ENCODE measurements around a stretch of chr18.

GRCh38 chr18:3453295-3454401 lies 3.7 kb downstream of the TGIF1 start:
- RRBS, result no CpG with 5 or more reads among the region's 31 CpGs

DNA sequence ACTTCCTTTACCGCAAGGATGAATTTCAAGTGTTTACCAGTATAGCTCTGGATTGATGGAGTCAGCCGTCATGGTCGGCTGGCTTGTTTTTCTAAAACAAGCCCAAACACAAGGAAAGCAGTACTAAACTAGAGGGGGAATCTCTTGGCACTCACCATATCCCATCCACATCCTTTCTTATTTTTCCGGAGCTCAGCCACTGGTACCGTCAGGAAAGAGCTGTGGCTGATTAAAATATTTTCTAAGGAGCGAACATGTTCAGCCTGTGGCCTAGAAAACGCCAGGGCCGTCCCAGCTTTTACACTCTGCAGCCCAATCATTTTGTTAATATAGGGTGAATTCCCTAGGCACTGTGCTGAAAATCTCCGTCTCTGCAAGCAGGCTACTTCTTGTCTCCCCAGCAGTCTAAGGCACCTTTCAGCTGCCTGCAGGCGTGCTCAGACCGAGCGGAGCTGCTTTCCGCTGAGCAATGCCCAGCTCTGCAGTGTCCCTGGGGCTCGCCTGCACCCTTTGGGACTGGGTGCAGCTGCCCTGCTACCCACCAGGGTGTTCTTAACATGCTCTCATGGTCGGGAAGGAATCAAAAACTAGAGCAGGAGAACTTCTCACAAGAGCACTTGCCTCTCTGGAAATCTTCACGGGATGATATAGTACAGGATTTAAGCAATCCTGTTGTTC lies 59.2 kb downstream of the TGIF1 start:
- RRBS, result no CpG with 5 or more reads among the region's 16 CpGs

DNA sequence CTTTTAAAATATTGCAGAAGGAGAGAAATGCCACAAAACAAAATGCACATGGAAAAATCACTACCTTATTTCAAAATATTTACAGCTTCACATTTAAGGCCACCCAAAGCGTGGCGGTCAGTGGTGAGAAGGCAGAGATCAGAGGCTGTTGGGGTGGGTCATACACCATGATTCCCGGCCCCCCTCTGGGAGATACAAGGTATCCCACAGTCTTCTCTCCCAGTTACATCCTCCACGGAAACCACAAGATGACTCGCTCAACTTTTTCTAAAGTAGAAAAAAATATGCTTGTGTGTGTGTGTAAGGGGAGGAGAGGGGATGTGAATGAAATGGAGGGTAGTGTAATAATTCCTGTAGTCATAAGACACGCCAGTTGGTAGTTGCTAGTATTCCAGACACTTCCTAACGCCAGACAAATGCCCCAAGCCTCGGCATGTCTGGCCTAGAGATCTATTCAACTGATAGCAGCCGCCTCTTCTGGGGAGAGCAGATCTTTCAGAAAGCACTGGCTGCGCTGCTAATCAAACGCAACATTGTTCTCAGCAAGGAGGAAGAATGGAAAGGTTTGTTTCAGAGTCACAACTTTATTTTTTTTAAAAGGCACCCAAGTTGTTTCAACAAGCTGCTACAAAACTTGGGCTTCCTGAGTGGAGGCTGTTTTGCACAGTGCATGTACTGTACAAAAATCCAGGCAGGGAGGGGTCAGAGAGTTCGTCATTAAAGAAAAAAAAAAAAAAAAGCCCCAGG lies 143.5 kb downstream of the TGIF1 start:
- RRBS, result no CpG with 5 or more reads among the region's 12 CpGs

DNA sequence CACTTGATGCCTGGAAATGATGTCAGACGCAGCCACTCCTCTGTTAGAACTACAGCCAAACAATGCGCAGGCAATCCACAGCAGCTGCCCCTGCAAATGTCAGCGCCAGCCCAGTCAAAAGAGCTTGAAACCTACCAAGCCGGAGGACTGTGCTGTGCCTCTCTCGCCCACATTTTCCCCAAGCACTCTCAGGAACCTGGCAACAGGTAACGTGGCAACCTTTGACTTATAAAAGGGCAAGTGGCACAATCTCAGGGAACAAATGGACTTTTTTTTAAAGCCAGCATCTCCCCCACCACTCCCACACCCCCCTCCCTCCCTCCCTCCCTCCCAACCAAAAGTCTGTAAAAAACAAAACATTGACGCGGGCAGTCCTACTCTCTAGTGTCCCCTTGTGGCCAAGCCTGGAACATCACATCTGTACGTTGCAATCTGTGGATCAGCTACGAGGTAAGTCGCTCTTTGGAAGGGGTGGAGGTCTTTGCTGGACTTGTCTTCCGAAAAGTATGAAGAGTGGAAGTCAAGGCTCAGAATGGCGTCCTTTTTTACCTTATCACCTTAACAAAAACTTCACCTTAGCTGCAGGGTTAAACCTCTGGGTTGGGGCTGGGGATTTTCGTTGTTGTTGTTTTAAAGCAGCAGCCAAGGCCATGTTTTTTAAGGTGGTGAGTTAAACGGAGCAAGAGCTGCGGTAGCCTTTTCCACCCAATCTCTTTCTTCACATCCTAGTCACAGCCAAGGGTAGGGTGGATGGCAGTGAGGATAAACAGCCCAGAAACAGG lies 144.3 kb downstream of the TGIF1 start:
- RRBS, result no CpG with 5 or more reads among the region's 16 CpGs

- RRBS, result no CpG with 5 or more reads among the region's 14 CpGs
Measured at GRCh38 chr18:3603405-3604412, 153.7 kb downstream of the TGIF1 start.

- RRBS, result no CpG with 5 or more reads among the region's 11 CpGs
Measured at GRCh38 chr18:3620660-3621359, 170.8 kb downstream of the TGIF1 start.

DNA sequence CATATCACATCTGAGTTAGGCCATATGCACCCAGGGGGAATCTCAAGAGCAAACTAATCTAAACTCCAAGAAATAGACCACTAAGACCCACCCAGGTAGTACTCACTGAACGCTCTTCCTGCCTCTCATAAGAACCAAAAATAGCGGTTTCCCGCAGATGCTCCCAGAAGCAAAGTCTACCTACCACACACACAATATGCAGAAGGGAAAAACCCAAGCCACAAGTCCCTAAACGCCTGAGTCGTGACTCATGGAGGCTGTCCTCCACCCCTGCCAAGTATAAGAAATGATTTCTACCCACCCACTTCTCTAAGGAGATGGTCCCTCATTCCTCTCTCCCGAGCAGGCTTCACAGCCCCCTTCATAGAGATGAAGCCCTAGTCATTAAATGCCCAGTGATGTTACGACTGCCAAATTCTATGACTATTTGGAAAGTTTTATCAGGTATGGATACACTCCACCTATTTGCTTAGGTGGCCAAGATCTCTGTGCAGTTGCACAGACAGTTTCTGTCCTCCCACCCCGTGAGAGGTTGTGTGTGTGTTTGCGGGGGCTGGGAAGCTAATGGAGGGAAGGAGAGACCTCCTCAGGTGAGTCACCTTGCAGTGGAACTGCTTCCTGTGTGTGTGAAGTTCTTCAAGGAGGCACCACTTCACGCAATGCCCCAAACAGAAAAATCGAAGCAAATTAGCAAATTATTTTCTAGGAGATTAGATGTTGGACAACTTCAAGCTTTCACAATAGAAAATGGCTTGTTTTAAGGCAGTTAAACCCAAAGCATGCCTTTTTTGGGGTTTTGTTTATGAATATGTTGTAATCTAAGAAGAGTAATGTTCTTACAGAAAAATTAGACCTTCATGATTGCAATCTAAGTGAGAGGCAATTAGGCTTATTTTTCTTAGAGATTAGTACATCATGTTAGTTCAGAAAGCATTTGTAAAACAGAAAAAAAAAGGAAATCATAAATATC lies 175.1 kb downstream of the TGIF1 start:
- RRBS, result no CpG with 5 or more reads among the region's 11 CpGs

DNA sequence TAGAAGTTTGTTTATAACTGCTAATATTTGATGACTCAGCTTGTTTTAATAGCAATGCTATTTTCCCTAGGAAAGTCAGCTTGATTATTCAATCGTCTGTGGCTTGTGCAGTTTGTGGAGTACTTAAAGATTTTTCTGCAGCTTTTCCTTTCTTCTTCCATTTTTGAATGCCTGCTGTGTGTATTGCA lies 273.2 kb downstream of the TGIF1 start:
- RRBS, result no CpG with 5 or more reads among the region's 1 CpG

DNA sequence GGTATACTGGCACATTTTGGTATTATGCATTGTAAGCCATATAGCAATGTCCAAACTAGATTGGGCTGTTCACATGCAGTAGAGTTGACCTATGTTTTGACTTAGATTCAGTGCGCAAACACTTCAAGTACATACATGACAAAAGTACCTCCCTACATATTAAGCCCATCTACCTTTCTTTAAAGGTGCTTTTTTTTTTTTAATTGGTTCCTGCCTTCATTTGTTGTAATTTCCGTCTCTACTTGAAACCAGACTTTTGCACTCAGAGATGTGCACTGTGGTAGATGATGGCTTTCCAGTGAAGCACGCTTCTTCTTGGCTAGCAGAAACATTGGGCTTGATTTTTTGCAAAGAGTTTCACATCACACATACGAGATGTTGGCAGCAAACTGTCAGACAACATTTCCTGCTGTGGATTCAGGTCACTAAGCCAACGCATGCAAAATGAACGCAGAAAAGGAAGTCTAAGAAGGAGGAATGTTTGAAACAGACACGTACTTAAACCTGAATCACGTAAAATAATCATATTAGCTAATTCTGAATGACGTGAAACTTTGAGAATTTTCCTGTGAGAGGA lies 88.3 kb downstream of the EPB41L3 start:
- RRBS, result no CpG with 5 or more reads among the region's 9 CpGs

DNA sequence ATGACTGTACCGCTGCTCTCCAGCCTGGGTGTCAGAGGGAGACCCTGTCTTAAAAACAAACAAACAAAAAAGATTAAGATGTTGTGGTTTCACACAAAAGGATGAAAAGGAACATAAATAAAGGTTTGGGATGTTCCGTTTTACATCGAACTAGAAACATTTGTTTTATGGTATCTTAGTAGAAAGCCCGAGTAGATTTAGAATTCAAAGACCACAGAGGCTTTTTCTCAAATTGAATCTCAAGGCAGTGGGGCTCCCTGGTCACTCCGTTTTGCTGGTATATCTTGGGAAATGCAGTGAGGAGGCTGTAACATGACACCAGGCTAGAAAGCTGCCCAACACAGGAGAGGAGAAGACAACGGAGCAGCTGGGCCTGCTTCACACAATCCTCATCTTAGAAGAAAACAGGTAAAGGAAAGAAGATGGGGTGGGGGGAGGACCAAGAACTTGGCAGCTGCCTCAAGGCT lies 38.2 kb upstream of the EPB41L3 start:
- RRBS, result no CpG with 5 or more reads among the region's 6 CpGs

- RRBS, result no CpG with 5 or more reads among the region's 5 CpGs
Measured at GRCh38 chr18:6254945-6255722, 159.6 kb downstream of the L3MBTL4 start.

DNA sequence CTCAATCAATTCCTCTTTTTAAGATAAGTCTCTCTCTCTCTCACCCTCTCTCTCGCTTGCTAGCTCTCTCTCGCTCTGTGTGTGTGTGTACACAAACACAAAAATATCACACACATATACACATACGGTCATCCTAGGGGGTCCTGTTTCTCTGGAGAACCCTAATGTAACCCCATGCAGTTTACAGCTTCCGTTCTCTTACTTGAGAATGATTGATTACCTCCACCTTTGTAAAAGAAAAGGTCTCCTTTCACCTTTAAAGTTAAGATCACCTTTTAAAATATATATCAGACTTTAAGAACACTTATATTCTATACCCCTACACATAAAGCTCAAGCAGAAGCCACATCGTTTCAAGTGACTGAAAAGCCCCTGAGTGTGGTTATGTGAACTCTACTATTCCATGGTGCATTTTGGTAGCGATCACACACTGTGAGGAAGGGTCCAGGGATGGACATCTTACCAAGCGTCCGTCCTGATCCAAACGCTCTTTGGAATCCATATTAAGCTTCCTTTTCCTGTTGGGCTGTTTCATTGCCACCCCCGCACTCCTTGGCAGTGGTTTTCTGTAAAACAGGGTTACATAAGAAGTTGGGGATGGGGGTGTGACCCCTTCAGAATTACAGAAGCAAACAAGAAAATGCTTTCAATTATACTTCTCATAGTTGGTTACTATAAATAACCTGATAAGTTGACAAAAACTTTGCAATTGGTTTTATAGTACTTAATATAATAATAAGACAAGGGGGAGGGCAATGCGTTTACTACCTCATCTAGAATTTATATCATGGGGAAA lies 103.4 kb downstream of the L3MBTL4 start:
- RRBS, result no CpG with 5 or more reads among the region's 11 CpGs

- RRBS, result no CpG with 5 or more reads among the region's 14 CpGs
Measured at GRCh38 chr18:6370336-6371156, 44.2 kb downstream of the L3MBTL4 start.

DNA sequence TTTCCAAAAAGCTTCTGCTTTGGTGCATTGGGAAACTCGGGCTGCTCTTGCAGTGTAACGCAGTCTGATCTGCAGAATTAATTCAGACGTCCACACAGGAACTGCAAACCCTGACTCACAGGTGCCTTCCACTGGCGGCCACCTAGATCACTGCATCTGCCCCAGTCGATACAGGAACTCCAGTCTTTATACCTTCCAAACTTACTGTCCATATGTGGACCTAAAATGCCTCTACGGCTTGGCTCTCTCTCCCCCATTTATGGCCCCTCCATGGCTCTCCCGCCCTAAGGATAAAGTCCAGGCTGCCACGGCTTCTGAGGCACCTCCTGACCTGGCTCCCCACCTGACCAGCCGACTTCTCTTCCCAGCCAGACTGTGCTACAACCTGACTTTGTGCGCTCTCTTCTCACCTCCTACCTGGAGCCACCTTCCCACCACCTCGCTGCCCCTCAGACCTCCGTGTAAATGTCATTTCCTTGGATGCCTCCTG lies 39.7 kb downstream of the L3MBTL4 start:
- RRBS, result no CpG with 5 or more reads among the region's 12 CpGs

DNA sequence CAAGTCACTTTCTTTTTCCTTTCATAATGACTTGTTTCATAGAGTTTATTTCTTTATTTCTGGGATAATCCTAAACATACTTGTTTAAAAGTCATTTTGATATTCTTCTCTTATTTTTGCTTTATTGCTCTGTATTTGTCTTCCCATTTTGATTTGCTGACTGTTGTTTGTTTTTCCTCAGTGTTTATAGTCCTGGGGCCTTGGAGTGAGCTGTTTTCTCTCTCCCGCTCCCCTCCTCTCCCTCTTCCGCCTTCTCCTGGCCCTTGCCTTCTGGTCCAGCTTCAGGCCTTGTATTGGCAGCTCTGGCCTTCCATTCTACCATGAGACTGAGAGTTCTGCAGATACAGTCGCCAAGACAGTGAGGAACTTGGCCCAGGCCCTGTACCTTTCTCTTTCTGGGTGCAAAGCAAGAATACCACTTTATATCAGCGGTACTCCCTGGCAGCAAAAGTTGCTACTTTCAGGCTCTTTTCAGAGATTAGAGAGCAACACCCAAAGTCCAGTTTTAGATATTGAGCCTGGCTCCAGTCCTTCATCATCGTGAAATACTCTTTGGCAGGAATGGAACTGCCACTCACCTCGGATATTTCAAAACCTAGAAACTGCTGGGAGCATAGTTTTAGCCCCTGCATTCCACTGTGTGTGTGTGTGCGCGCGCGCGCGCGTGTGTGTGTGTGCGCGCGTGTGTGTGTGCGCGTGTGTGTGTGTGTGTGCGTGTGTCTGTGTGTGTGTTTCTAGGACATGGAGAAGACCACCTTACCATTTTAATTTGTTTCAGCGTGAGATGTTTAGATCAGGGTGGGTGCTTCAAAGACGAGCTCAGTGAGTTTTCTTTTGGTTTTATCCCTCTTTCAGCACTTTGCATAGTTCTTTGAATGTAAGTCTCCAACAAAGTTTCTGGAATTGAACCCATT lies 17.1 kb upstream of the L3MBTL4 start:
- RRBS, result no CpG with 5 or more reads among the region's 21 CpGs

DNA sequence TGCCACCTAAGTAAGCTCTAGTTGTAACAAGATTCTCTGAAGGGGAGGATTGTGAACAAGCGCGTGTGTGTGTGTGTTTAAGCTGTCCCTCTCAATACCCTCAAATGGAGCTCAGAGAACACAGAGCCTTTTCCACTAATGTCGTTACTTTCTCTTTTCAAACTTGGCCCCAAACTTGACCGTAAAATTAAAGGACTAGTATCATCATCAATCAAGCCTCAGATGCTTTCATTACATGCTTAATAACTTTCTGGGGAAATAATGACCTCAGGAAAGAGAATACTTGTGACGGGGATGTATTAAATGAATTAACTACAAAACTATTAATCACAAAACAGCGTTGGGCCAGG lies 155.8 kb downstream of the ARHGAP28 start:
- RRBS, result no CpG with 5 or more reads among the region's 6 CpGs

DNA sequence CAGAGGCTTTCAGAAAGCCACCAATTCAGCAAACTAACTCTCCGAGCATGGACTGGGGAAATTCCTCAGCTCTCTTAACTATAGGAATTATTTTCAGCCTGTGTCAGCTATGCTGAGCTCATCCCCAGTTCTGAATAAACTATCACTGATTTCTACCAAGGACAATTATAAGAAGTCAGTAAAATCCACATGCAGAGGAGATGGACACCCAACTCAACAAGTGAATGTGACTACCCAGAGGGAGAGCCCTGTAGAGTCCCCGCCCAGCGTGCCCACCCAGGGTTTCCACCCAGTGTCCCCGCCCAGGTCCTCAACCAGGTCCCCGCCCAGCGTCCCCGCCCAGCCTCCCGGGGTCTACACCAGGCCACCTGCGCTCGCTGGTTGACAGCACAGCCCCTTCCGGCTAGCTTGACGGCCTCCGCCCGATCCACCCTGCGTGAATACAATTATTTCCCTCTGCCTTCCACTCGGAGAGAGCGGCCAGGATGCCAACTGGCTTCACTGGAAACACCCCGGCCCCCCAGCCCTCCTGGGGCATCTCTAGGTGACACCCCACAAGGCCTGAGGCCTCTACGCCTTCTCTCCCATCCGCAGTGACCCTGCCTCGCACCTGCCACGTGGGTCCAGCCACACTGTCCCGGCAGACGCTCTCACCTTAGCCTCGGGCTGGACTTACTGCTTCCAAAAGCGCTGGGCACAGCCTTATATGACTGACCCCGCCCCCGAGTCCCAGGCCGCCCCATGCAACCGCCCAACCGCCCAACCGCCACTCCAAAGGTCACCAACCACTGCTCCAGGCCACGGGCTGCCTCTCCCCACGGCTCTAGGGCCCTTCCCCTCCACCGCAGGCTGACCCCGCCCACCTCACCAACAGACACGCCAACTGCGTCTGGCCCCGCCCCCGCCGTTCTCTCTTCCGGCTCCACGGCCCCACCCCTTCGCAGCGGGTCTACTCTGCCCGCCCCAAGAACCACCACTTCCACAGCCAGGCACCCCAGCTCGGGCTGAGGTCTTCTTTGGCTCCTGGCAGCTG lies 188.2 kb downstream of the LAMA1 start:
- RRBS, result 94% methylated on average over 4 of the region's 47 CpGs

DNA sequence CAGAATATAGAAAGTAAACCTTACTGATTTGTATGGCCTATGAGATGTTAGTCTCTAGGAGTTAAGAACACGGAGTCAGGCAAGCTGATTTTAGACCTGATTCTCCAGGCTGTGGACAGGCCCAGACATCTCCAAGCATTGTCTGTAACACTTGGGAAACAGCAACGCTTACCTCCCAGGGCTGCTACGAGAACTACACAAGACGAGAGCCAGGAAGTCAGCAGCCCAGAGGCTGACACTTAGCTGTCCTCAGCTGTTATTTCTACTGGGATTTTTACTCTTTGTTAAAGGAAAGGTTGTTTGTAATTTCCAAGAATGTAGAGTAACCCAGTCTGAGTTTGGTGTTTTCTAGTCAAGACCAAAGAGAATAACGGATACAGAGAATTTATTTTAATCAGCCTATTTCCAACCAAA lies 123.5 kb downstream of the LAMA1 start:
- RRBS, result no CpG with 5 or more reads among the region's 5 CpGs

- RRBS, result no CpG with 5 or more reads among the region's 7 CpGs
Measured at GRCh38 chr18:7369007-7369392, 138.1 kb downstream of the LRRC30 start.

DNA sequence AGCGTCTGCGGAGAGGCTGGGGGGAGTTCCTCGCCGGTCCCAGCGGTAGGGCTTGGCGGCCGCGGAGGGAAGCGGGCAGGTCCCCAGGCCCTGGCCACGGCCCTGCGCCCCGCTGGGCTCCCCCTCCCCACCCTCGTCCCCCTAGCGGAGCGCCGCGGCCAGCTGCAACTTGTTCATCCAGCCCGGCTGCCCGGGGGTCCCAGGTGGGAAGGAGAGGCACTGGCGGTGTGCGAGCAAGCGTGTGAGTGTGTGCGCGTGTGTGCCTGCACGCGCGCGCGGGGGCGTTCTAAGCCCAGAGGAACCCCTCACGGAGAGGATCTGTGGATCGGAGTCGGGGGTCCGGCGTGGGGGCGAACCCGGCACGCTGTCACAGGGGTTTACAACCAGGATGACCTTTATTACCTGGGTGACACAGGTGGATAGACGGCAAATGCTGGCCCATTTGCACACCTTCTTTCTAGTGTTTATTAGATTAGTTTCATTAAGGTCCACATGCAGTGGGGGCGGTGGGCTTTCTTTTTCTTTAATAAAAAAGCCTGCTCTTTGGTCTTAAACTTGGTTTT lies 1.4 kb downstream of the PTPRM start:
- RRBS, result 100% methylated on average over 4 of the region's 40 CpGs